Mesenchymal stem cell of Wharton's jelly (primary cell): ENCODE measurements around the genes UCHL1 and PHOX2B.

- CAGE, long polyA plus RNA, result no peak
Observed at GRCh38 chr4:40524543-40525274, 105.0 kb downstream of the RBM47 start.

GRCh38 chr4:40553898-40554548, 75.6 kb downstream of the RBM47 start:
- CAGE, long polyA plus RNA, result no peak

GRCh38 chr4:40573924-40574351, 55.7 kb downstream of the RBM47 start:
- CAGE, long polyA plus RNA, result no peak

DNA sequence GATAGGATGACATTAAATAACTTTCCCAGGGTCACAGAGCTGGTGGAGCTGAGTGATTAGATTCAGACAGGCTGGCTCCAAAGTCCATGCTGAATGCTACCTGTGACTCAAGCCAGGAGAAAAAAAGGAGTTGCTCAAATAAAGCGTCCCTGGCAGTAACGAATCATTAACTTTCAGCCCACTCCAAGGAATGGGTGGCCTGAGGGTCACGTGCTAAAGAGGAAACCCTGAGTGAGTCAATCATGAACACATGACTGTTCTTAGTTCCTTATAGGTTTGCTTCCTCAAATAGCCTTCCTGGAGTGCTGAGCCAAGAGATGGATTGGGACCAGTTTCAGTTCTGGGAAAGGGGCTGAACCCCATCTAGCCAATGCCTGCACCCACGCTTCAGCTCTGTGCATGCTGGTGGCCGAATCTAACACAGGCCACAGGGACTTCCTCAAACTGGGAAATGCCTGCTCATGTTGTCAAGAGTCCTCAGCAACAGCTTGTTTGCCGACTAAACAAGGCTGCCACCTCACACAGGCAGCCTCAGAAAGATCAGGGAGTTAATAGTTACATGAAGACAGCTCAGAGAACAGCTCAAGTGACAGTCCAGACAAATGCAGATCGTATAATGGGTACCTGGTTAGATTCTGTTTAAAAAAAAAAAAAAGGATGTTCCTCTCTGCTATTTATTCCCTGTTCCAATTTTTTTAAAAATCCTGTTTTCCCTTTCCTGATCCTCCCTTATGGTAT, 52.6 kb downstream of the RBM47 start:
- CAGE, long polyA plus RNA, result no peak

DNA sequence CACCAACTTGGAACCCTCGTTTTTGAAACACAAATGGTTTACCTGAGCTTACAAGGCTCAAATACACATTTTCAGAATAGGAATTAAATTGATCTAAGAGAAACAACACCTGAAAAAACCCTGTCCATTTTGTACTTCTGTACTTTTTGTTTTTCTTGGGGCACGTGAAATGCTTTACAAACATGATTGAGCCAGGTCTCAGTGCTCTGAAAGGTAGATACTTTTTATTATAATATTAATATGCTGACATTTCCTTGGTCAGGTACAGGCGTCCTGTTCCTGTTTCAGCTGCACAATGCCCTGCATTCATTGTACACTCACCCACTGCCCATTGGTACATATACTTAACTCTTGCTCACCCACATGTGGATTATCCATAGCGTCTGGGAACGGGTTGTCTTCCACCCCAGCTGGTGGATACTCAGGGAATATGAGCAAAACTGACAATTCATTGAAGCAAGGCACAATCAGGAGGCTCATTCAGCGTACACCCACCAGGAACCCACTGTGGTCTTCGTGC, 4.4 kb downstream of the RBM47 start:
- CAGE, long polyA plus RNA, result no peak

GRCh38 chr4:40672419-40673454, 43.1 kb upstream of the RBM47 start:
- CAGE, long polyA plus RNA, result no peak

DNA sequence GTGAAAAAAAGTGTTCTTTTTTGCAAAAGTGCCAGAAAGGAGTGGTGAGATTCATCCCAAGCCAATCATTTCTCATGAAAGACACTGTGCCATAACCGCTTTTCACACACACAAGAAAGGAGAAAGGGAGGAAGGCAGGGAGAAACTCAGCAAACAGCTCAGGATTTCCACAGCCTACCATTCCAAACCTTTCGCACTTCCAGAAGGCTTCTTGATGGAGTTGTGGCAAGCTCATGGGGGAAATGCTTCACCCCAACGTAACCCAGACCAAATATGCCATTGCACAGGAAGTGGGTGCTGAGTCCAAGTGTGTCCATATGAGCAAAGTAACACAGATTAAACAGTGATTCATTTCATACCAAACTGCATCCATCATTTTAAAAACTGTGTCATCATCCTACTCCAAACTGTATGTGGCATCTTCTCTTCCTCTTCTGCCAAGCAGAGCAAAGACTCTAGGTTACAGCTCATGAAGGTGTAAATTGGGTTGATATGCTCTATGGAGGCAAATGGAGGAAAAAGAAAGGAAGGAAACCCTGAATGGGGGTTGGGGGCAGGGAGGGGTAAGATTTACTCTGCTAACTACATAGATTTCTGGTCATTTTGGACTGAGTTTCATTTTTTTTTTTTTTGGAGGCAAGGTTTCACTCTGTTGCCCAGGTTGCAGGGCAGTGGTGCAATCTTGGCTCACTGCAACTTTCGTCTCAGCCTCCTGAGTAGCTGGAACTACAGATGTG, 223.8 kb downstream of the APBB2 start:
- CAGE, long polyA plus RNA, result no peak

DNA sequence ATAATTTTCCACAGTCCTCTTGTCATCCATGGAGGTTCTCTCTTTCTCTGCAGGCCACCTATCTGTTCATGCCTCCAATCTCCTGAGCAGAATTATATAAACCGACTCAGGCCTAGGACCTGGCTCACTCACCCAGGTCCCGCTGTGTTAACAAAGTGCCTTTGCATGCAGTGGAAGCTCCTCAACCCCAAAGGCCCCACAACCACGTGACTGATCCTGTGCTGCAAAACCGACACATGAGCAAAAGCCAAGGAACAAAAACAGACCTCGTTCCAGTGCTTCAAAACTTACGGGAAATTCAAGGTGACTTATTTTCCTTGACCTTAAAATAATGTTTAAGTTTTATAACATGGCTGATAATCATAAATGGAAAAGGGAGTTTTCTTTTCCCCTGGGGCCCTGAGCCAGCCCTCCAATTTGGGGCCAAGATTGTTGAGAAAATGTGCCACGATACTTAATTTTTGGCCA, 94.1 kb downstream of the APBB2 start:
- CAGE, long polyA plus RNA, result no peak

DNA sequence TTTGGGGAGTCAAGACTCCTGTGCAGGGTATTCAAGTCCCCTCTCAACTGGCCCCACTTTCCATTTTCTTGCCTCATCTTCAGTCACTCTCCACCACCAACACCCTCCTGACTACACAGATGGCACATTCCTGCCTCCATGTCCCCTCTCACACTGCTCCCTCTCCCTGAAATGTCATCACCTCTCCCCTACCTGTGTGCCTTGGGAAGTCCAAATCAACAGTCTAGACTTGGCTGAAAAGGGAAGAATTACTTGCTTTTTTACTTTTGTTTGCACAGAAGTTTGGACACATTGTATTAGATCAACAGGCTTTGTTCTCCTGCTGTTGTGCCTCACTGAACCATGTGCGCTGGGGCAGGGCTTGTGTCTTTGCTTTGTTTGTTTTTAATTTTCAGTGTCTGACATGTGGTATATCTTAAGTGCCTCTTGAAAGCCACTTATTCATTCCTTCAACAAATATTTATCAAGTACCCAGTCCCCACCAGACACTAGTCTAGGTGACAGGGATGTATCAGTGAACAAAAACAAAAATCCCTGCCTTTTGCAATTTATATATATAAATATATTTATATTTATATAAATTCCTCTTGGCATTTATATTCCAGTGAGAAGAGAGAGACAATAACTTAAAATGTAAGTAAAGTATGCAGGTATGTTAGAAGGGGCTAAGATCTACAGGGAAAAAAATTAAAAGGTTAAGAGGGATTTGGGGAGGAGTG, 84.9 kb downstream of the APBB2 start:
- CAGE, long polyA plus RNA, result no peak

DNA sequence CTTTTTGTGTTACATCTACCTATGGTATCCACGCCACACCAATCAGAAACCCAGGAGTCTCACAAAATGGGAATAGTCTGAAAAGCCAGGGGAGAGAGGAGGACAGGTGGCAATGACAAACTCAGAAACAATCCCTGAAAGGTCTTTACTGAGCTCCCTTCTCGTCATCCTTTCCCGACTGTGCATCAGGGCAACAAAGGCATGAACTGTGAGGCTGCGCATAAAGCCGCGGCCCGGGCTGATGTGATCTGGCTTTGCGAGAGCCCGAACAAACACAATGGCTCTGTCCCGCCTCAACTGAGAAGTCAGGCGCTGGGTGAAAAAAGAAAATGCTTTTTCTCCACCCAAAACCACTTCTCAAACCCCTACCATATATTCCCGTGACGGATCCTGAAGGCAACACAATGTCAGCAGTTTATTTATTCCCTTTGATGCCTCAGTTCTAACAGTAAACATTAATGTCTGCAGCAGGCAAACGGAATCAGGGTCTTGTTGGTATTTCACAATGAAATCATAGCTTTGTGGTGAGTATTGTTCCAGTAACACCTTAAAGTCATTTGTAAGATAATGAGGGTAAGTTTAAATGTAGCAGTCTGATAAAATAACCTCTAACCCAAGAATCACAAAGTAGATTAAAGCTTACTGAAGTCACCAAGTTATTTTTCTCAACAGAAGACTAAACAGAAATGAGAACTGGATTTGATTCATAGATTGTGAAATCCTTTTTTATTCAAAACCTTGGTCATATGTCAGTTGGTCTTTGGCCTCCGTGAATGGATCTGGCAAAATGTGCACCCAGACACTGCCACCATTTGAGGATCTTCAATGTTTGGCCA, 67.5 kb downstream of the APBB2 start:
- CAGE, long polyA plus RNA, result no peak

DNA sequence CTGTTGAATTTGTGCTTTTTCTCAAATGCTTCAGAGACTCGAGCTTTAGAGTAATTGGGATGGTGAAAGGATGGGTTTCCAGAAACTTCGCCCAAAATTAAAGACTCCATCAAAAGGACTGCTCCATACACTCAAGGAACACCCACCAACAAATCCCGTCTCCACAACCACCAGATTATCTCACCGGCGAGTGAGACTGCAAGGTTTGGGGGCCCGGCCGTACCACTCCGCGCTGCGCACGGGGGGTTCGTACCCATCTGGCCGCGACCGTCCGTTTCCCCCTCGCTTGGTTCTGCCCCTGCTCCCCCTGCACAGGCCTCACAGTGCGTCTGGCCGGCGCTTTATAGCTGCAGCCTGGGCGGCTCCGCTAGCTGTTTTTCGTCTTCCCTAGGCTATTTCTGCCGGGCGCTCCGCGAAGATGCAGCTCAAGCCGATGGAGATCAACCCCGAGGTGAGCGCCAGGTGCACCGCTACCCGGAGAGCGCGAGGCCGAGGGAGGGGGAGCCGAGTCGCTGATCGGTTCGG, at the start of gene UCHL1:
Gene UCHL1, plus strand, starts transcription at position 370 of the 525 bp plus-strand sequence.
- CAGE, long polyA plus RNA, result start-site peak on the plus strand centred at position 373 of the sequence, 8 bp wide, 3,824 and 3,611 reads in 2 replicates

DNA sequence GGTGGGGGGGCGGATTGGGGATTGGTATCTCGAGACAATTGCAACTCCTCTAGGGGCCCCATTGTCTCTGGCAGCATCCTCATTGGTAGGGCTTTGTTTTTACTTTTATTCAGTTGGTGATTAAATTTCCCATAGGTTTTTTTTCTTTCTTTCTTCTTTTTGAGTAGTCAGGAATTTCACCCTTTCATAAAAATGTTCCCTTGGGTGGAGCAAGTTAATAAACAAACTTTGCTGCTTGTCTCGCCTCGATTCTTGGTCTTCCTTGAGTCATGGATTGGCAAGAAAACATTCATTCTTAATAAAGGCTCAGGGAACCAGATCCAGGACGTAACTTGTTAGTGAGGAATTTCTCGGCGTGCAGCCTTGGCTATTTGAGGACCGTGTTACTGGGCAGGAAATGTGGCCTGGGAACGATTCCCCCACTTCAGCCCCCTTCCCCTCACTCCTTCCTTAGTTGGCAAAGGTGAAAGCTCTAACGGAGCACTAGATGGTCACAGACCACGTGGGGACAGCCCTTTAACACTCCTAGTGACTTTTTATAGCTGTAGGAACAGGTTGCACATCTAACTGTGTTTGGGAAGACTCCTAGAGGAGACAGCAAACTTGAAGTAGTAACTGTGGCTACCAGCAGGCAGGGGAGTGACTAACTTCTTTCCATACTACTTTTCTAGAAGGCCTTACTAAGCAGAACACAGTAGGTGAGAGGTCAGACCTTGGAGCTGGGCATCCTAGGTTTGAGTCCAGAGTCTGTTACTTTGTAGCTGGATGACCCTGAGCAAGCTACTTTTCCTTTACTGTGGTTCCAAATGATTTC, 106.8 kb downstream of the UCHL1 start:
- CAGE, long polyA plus RNA, result no peak

- CAGE, long polyA plus RNA, result no peak
Observed at GRCh38 chr4:41514935-41515626, 22.9 kb upstream of the LIMCH1 start.

GRCh38 chr4:41550247-41550695, 12.3 kb downstream of the LIMCH1 start:
- CAGE, long polyA plus RNA, result no peak

DNA sequence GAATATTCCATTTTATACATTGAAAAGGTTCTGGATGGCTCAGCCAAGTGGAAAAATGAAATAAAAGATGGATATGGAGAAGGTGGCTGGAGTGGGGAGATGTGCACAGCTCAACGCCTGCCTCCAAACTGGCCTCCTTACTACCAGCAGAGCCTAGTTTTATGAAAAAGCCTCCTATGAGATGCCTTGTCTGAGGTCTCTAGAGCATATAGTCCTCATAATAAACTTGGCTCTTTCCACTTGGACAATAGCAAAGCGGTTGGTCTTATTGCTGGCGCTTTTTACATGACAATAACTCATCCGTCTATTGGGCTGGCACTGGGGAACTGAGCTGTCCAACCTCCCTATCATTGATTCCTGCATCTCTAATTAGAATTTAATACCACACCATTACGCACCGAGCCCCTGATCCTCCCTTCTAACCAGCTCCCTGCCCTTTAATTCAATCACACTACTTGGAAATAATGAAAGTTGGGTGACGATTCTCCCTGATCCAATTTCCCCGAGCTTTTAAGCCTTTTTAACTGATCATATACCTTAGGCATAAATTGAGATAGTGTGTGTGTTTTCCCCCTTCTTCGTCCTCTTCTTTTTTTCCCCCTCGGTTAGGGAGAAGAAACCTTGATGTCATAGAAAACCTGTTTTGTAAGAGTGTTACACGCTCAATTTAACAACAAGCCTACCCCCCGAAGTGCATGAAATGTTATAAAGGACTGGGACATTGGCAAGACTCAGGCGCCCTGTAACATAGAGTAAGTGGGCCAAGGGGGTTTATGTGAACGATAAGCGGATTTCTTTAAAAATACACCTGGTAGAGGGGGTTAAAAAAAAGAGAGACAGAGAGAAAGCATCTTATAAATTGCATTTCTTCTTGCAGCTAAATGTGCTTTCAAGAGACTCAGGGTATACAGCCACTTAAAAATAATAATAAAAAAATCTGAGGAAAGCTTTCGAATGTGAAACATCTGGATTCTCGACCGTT, at the start of gene PHOX2B:
Gene PHOX2B, minus strand, starts transcription at position 135 of the 982 bp plus-strand sequence.
- CAGE, long polyA plus RNA, result no peak

DNA sequence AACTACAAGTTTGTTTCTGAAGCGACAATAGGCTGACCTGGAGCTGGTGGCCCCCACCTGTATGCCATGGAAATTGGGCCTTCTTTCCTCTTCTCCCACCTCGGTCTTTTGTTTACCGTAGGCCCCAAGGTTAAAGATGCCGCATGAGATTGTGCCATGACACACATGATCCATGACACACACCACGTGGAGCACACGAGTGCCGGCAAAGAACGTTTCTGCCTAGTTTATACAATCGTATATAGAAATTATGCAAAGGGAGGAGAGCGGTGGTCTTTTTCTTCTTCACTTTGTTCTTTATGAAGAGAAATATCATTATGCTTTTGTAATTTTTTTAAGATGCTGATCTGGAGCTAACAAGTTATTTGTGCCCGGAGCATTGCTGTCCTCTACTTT, 473 bp downstream of the TMEM33 start:
- CAGE, long polyA plus RNA, result no peak

DNA sequence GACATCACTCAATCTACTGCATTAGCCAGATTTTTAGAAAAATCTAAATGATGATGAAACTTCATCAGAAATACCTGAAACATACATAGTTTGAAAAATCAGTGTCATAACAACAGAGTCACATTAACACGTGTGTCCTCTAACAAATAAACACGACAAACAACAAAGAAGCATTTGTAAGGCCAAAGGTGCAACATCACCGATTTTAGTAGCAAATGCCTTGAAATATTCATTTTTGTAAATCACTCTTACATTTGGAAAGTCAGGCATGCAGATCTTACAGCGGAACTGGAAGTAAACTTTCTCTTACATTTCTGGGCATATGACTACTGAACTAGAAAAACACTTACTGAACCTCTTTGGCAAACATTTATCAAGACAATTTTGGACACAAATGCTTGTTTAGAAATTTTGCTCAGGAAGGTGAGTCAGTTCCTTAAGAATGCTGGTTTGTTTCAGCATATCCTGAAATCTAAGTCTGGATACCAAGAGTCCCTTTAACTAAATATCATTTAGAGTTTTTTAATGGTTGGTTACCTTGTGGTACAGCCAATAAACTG, 14.8 kb downstream of the SHISA3 start:
- CAGE, long polyA plus RNA, result no peak

- CAGE, long polyA plus RNA, result no peak
Observed at GRCh38 chr4:42605032-42606149, 51.5 kb downstream of the ATP8A1 start.

DNA sequence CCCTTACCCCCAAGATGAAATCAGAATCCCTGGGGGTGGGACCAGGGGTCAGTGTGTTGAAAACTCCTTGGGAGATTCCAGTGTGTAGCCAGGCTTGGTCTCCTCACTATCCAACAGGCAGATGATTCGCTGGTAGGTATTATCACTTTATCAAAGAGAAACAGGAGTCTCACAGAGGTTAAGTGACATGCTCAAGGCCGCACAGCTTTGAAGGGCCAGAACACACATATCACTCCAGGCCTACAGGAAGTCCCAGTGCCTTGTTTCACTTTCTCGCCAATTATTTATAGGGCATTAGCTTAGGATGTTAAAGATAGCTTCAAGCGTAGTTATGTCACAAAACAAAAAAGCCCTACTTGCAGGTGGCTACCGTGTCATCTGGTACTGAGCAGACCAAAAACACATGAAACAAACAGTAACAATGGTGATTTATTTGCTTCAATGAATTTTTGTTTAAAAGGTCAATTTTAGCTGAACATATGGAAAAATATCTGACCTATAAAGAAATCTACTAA, 13.2 kb downstream of the ATP8A1 start:
- CAGE, long polyA plus RNA, result no peak

DNA sequence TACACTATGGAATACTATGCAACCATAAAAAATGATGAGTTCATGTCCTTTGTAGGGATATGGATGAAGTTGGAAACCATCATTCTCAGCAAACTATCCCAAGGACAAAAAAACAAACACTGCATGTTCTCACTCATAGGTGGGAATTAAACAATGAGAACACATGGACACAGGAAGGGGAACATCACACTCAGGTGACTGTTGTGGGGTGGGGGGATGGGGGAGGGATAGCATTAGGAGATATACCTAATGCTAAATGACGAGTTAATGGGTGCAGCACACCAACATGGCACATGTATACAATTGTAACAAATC, 767.6 kb downstream of the GRXCR1 start:
- CAGE, long polyA plus RNA, result no peak